Placental pericyte (primary cell): ENCODE measurements around a stretch of chr7.

- CAGE, long polyA plus RNA, result no peak
Measured at GRCh38 chr7:101322011-101322742, 565 bp upstream of the IFT22 start.

DNA sequence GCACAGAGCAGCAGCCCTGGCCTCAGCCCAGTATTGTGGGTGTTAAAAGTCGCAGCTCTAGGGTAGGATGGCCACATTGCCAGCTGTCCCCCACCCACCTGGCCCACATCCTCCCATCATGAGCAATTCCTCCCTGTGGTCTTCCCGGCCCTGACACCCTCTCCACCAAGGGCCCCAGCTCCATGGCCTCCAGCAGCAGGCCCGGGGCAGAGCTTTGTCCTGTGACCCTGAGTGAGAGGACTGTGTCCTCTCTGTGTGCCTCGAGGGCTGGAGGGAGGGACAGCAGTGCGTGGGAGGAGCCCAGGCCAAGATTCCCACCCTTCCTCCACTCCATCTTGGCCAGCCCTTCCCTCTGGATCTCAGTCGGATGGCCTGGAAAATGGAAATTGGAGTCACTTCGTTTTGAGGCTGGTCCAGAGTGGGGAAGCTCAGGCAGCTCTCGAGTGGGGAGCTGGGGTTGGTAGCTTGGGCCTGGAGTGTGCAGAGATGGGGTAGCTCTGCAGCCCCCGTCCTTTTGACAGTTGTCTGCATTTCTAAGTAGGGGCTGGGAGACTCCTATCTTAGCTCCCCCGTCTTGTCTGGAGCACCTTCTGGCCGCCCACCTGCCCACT is 93.6 kb downstream of the MYL10 start:
- CAGE, long polyA plus RNA, result no peak

DNA sequence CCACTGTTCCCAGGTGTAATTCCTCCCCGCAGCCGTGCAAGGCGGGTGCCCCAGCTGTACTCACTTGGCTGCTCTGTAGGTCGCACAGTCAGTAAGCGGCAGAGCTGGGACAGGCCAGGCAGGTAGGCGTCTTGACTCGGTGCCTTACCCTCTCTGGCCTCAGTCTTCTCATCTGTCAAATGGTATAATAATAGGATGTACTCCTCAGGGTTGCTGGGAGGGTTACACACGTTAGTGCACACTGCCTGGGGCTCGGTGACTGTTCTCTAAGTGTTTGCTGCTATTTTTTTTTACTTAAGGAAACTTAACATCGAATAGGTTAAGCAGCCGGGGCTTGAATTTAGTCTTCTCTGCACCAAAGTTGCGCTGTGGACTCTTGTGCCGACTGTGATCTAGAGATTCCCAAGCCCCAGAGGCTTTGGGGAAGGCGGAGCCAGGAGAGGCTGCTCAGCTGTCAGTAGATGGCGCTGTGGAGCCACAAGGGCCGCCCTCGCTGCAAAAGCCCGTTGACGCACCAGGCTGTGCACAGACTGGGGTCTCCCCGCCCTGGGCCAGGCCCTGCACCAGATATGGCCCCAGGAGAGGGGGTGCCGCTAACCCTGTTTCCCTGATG is 26.9 kb downstream of the MYL10 start:
- CAGE, long polyA plus RNA, result no peak

- CAGE, long polyA plus RNA, result no peak
Measured at GRCh38 chr7:101856302-101857399, 39.2 kb downstream of the CUX1 start.

- CAGE, long polyA plus RNA, result no peak
Measured at GRCh38 chr7:101861201-101862187, 44.1 kb downstream of the CUX1 start.

DNA sequence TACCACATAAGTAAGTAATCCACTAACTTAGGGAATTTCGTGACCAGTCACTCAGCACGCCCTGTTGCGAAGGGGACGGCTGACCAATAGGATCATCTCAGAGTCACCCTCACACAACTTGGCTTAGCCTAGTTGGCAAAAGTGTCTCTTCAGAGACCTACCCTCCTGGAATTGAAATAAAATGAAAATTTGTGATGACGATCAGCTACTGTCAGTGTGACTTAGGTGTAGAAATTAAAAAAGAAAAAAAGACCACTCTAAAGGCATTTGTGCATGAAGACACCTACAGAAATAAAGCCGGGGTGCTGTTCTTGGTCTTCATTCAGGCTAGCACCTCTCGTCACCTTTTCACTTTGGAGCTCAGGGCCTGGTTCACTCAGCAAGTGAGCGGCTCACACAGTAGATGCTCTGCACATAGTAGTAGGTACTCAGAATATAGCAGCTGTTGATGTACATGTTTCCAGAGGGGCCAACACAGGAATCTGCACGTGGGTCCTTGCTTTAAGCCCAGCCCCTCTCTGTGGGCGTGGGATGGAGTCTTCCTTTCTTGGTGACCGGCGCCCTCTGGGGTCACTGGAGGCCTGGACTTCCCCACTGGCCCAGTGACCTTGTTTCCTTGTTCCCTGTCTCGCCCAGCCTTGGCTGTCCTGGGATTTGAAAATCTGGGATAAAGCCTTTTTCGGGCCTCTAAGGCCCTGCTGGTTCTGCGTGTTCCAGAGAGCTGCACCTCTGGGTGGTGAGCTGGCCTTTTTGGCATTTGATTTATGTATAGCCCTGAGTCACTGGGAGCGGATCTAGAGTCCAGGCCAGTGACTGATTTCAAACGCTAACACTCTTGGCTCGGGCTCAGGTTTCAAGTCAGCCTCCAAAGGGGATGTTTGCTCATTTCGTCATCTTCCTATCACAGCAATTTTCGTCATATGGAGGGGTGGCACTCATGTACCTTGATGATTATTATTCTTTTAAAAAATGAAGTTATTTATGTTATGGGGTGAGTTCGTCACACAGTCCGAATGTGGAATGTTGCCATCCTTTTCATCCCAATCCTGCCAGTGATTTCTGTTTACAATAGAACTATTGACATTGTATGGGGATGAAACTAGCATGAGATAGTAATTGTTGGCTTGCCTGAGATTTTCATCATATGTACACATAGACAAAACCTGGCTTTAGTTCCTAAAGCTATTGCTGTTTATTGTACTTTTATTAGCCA is 65.2 kb downstream of the CUX1 start:
- CAGE, long polyA plus RNA, result no peak

DNA sequence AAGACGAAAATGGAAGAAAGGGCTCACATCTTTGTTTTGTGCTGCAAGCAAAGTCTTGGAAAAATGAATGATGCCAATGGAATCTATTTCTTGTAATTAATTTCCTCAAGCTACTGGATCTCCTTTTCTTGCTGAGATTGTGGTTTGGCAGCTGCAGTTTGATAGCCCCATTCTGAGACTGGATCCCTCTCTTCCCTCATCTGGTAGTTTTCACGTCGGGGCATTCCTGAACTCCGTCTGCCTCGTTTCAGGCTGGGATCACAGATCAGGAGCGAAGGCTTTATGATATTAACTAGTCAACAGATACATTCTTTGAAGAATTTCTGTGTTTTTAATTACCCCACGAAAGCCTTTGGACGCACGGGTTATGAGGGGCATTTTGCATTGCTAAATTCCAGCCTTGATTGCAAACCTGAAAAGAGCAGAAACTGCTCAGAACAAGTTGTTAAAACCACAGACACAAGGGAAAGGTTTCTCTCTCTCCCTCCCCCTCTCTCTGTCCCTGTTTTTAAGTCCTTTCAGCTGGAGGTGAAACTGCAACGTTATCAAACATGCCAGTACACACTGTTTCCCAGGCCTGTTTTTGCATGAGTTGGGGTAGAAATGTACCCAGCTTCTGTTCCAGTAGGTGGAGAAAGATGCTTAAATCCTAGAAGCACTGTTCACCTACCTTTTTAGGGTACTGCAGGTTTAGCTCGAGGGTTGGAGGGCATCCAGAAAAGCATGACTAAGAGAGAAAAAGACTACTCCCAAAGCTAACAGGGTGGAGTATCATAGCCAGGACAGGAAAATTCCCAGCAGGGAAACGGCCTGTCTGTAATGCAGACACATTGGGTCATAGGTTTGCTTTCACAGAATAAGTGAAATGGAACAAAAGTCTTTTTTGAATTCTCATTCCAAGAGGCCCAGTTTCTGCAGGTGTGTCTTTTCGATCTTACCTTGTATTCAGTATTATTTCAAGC is 124.3 kb downstream of the CUX1 start:
- CAGE, long polyA plus RNA, result no peak

- CAGE, long polyA plus RNA, result no peak
Measured at GRCh38 chr7:101945325-101945743, 127.9 kb downstream of the CUX1 start.

DNA sequence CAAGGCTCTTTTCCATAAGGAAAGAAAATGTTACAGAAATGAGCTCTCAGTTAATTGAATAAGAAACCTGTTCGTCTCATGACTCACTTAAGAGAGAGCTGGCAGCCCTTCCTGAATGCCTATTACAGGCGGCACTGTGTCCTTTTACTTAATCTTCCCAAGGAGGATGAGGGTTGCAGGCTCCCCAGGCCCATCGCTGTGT is 168.8 kb downstream of the CUX1 start:
- CAGE, long polyA plus RNA, result no peak

DNA sequence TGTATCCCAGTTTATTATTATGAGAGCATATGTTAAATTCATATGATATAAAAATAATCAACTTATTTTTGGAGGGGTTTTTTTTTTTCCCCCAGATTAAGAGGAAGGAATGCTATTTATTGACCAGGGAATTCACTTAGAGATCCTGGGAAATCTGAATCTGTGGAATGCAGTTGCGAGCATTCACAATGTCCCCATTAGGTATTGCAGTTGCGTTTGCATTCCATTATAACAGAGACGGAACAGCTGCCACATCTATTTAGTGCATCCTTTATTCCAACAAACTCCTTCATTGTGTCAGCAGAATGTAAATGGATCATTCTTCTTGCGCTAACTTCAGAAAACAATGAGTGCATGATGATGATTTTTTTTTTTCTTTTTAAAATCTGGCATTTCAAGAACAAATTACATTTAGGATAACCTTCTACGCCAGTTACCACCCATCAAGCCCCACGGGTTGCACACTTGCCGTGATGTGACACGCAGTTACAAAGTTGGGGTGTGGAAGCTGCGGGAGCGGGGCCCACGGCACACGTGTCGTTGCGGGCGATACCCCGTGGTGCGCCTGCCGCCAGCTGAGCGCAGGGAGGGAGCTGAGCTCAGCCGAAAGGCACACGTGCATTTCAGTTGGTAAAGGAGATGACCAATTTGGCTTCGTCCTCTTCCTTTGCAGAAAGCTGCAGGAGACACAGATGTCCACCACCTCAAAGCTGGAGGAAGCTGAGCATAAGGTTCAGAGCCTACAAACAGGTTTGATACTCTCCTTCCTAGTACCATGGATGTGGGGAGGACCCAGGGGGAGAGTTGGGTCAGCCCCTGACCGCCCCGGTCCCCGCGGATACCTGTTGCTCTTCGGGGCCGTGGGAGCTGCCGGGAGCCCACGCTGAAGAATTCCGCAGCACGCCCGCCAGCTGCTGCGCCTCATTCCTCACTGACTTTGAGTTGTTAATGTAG is 175.4 kb upstream of the SH2B2 start:
- CAGE, long polyA plus RNA, result no peak

- CAGE, long polyA plus RNA, result no peak
Measured at GRCh38 chr7:102152638-102153210, 133.9 kb upstream of the SH2B2 start.

- CAGE, long polyA plus RNA, result no peak
Measured at GRCh38 chr7:102232504-102233225, 54.0 kb upstream of the SH2B2 start.

- CAGE, long polyA plus RNA, result no peak
Measured at GRCh38 chr7:102288981-102289522, 2.4 kb downstream of the SH2B2 start.

GRCh38 chr7:102363336-102364626 is 7.5 kb upstream of the SPDYE6 start:
- CAGE, long polyA plus RNA, result no peak

DNA sequence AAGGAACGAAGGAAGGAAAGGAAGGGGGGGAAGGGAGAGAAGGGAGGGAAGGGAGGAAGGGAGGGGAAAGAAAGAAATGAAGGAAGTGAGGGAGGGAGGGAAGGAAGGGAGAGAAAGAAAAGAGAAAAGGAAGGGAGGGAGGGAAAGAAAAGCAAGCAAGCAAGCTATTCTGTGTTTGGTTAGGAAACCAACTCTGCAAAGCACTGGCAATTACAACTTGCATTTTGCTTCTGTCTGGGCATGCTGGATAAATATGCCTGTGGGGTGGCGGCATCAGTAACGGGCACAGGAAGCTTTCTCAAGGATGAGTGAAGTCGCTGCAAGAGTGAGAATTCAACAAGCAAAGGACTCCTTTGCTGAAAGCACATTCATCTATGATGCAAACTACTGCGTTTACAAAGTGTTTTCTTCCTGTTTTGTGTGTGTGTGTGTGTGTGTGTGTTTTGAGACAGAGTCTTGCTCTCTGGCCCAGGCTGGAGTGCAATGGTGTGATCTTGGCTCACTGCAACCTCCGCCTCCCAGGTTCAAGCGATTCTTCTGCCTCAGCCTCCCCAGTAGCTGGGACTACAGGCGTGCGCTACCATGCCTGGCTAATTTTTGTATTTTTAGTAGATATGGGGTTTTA is 2.6 kb upstream of the ORAI2 start:
- CAGE, long polyA plus RNA, result no peak

GRCh38 chr7:102432568-102433274 is 654 bp upstream of the ORAI2 start:
- CAGE, long polyA plus RNA, result no peak

- CAGE, long polyA plus RNA, result no peak
Measured at GRCh38 chr7:103086318-103087069, 11.6 kb downstream of the ARMC10 start.

DNA sequence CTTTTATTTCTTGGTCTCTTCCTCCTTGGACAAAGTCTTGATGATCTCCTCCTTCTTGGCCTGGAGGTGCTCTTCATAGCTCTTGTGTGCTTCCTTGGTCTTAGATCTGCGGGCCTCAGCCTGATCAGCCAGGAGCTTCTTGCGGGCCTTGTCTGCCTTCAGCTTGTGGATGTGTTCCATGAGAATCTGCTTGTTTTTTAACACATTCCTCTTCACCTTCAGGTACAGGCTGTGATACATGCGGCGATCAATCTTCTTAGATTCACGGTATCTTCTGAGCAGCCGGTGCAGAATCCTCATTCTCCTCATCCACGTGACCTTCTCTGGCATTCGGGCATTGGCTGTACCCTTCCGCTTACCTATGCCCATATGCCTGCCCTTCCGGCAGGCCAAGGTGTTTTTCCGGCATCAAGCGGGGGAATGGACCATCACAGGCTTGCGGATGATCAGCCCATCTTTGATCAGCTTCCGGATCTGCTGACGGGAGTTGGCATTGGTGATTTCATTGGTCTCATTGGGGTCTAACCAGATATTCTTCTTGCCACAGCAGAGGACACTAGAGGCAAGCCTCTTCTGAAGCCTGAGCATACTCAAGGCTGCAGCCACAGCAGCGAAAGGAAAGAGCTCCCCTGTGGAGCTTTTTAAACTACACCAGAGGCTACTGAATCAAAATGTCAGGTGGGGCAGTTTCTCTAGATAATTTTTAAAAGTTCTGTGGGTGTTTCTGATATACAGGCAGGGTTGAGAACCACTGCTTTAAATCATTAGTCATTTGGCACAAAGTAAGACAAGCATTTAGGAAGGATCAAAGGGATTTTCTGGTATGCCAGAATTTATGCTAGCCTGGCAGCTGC is 7.3 kb downstream of the NAPEPLD start:
- CAGE, long polyA plus RNA, result no peak

- CAGE, long polyA plus RNA, result no peak
Measured at GRCh38 chr7:103152342-103153056, 3.6 kb upstream of the NAPEPLD start.

DNA sequence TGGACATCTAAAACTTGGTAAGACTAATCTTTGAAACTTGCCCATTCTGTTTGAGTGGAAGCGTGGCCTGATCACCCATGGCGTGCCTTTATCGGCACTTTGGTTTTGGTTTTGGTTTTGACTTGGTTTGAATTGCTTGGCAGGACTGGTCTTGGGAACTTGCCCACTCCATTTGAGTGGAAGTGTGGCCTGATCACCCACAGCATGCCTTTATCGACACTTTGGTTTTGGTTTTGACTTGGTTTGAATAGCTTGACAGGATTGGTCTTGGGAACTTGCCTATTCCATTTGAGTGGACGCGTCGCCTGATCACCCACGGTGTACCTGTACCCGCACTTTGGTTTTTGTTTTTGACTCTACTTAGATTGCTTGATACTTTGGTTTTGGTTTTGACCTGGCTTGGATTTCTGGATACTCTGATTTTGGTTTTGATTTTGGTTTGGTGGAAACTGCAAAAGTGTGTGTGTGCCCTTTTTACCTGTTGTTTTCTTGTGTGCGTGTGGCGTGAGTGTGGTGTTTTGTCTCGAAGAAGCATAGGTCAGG is 4.2 kb upstream of the NAPEPLD start:
- CAGE, long polyA plus RNA, result no peak